Calu3 (cell line): ENCODE results near the genes ABHD17C, CFAP161, WHAMM, BTBD1 and ADAMTSL3.

- PRO-cap: no peak
Observed at GRCh38 chr15:80160427-80161114, 7.8 kb downstream of the FAH start.

DNA sequence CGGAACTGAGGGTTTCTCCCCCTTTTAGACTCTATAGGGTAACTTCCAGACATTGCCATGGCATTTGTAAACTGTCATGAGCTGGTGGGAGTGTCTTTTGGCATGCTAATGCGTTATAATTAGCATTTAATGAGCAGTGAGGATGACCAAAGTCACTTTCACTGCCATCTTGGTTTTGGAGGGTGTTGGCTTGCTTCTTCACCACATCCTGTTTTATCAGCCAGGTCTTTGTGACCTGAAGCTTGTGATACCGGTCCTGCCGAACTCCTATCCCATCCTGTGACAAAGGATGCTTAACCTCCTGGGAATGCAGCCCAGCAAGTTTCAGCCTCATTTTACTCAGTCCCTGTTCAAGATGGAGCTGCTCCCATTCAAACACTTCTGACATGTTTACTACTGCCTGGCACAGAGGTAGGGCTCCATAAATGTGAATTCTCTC lies 15.7 kb upstream of the ABHD17C start:
- PRO-cap: bidirectional peak, plus-strand start at position 342 of the sequence, minus-strand start at position 192 of the sequence

GRCh38 chr15:80679790-80680404 lies 15.2 kb upstream of the ABHD17C start:
- PRO-cap: bidirectional peak, plus-strand start at chr15:80680044, minus-strand start at chr15:80679956

GRCh38 chr15:80694764-80695491 lies at the start of gene ABHD17C:
Gene ABHD17C, plus strand, starts transcription at chr15:80695310.
- PRO-cap: bidirectional peak, plus-strand start at chr15:80695321, minus-strand start at chr15:80695065

DNA sequence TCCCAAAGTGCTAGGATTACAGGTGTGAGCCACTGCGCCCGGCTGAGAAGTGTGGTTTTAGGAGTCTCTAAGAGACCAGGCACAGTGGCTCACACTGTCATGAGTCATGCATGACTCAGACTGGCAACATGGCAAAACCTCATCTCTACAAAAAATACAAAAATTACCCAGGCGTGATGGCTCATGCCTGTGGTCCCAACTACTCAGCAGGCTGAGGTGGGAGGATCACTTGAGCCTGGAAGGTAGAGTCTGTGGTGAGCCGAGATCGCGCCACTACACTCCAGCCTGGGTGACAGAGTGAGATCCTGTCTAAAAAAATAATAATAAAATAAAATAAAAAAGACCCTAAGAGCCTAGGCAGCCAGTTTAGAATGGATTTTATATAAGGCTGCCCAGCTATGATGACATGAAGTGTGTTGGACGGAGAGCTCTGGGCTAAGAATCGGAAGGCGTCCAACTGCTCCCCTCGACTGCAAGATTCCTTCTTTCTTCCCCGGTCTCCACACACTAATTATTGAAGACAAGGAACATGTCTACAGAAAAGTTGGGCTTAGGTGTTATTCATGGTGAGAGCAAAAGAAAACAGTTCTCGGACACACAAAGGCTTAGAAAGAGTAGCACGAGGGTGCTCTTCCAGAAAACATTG lies 33.6 kb downstream of the MESD start:
- PRO-cap: bidirectional peak, plus-strand start at position 228 of the sequence, minus-strand start at position 59 of the sequence

- PRO-cap: no peak
Observed at GRCh38 chr15:80978847-80979599, 10.6 kb downstream of the MESD start.

DNA sequence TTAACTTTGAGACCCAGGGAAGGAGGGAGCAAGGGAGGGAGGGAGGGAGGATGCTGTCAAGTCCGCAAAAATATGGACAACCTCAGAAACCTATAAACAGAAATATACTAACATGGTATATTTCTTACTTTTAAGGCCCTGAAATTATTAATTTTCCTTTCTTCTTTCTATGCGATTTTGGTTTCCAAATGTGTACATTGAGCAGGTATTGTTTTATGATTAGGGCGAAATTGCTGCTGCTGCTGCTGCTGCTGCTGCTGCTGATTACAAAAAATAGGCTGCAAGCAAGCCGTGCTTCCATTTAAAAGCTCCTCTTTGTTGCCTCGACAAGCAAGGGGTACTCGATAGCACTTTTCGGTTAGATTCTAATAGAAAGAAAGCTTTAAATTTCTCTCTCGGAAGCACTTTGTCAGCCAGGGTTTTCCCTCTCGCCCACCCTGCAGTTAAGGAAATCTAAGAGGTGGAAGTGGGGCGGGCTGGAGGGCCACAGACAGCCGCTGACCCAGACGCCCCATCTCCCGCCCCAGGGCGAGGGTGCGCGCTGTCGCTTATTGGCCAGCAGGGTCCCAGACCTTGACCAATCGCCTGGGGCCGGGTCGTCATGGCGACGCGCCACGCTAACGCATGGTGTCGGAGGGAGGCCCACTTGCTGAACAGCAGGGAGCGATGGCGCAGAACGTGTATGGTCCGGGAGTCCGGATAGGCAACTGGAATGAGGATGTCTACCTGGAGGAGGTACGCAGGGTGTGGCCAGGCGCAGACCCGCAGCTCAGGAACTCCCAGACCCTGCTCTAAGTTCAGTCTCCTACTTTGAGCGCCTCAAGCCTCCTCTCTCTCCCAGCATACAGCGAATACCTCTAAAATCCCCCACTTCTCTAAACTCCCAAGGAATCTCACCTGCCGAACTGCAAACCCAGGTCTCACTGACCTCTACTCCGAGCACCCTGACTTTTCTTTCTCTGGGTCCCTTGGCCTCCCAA lies at the start of gene CFAP161:
TSS of gene CFAP161 (plus strand) at position 607 of the 980 bp plus-strand sequence.
- PRO-cap: no peak

DNA sequence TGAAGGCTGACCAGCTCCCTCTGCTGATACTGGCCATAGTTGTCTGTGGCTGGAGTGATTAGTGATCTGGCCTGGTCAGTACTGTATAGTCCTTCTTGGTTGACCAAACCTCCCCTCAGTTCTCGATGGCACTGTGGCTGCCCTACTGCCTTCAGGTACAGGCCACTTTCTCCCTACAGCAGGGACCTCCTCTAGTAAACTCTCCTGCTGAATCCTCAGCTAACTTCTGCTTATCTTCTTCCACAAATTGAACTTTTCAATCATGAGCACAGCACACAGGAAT lies 30.2 kb downstream of the CFAP161 start:
- PRO-cap: no peak

- PRO-cap: no peak
Observed at GRCh38 chr15:81299231-81299467, 24.8 kb downstream of the STARD5 start.

DNA sequence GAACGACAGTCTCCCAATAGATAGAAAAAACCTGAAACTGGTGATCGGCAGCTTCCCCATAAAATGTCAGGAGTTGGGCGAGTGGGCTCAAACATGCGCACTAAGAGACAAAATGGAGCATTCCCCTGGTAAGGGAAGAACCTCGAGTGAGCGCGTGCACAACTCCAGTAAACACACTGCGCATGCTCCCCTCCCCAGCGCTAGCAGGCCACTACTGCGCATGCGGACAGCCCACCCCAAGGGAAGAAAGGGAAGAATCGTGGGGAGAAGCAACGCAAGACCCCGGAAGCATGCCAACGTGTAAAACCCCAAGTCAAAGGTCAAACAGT lies 7.7 kb upstream of the STARD5 start:
- PRO-cap: no peak

DNA sequence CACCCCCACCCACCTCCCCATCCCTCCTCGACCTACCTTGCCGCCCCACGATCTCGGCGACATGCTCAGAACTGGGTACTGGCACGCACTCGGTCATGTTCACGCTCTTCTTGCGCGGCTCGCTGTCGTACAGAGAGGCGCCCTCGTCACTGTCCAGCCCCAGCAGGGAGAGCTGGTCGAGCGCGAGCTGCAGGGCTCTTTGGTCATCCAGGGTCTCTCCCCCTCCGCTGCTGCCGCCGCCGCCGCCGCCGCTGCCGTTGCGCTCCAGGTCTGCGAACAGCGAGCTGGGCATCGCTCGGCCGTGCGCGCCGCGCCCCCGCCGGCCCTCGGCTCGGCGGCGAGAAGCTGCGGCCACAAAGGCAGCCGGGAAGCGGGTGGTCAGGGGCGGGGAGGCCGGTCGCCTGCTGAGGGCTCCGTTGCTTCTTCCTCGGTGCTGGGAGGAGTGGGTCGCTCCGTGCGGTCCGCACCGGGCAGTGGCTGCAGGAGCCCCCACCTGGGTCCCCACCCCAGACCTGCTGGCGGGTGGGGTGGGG lies 338 bp downstream of the MEX3B start:
- PRO-cap: no peak

DNA sequence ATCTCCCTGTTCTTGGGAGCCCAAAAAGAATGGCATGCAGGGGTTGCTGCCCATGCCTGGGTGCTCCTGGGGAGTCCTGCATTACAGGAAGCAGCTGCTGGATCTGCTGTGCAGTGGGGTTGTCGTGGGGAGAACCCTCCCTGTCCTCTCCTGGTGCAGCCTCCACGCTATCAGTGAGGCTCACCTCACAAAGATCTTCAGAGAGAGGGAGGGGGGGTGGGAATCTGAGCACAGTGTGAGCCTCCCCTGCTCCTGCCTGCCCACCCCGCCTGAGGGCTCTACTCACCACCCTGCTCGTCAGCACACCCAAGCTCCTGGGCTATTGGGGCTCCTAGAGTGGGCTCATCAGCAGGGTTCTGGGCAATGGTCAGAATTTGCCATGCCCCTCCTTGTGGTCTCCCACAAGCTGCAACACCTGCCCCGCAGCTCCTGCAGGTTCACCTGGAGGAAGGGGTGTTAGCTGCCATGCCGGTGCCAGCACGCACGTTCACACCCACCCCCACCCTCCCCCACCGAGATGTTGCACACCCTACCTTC lies 47.0 kb downstream of the GOLGA6L9 start:
- PRO-cap: no peak

DNA sequence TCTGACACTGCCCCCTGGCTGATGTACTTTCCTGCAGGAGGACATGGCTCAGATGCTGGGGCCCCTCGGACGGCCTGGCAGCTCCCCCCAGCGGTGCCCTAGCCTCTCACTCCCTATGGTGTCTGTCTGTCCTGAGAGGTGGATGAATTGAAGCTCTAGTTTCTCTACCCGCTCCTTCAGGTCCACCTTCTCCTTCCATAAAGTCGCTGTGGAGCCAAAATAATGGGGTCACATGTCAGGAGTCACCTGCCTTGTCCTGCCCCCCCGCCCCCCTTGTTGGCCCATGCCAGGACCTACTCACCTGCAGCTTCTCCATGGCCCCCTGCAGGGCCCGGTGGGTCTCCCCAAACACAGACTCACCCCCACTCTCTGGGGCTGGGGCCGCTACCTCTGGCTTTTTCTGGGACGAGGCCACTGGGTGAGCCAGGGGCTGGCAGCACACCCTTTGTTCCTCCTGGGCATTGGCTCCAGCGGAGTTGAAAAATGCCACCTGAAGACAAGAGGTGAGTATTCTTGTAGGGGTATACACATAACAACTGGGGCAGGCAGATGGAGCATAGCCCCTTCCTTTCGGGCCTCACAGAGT lies 47.6 kb downstream of the GOLGA6L9 start:
- PRO-cap: no peak

DNA sequence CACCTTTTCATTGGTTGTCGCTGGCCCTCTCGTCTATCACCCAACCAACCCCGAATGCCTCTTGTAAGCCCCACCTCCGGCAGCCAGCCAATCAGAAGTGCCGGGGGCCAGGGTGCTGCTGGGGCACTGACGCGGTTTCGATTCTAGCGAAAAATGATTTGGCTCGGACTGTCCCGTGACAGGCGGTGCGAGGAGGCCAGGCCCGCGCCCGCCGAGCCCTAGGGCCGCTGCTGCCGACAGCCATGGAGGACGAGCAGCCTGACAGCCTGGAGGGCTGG lies at the start of gene WHAMM:
TSS of gene WHAMM (plus strand) at position 144 of the 278 bp plus-strand sequence.
- PRO-cap: bidirectional peak, plus-strand start at position 156 of the sequence, minus-strand start outside the sequence

- PRO-cap: no peak
Observed at GRCh38 chr15:82832001-82832200, 22.5 kb downstream of the WHAMM start.

- PRO-cap: no peak
Observed at GRCh38 chr15:82852055-82852356, 42.6 kb downstream of the WHAMM start.

GRCh38 chr15:82935715-82936699 lies 16.5 kb downstream of the HOMER2 start:
- PRO-cap: no peak

DNA sequence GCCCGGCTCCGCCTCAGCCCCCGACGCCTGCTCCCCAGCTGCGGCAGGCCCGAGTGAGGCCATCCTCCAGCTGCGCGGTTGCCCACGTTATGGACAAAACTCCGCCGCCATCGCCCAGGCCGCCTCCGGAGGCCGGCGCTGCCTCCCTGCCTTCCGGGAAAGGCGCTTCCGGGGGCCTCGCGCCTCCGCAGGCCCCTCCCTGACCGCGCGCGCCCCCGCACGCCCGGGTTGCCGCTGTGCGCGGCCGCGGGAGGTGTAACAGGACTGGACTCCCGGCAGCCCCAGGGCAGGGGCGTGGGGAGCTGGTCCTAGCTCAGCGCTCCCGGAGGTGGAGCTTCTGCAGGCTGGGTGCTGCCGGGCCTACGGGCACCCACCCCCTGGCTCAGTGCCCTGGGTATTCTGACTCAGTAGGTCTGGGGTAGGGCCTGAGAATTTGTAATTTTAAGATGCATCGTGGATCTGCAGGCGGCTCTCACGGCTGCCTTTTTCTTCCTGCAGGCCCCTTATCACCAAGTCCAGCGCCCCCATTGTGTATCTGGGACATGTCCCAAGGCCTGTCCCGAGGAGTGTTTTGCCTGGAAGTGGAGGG lies at the start of gene BTBD1:
TSS of gene BTBD1 (minus strand) at position 164 of the 589 bp plus-strand sequence.
- PRO-cap: bidirectional peak, plus-strand start at position 316 of the sequence, minus-strand start at position 140 of the sequence

DNA sequence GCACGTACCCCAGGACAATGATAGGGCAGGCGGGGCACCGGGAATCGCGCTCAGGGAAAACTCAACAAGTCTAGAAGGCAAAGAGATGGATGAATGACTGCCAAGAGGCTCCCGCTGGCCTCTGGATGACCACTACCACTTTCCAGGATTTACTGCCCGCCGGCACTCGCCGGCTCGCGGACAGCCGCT lies 989 bp downstream of the HDGFL3 start:
- PRO-cap: bidirectional peak, plus-strand start at position 152 of the sequence, minus-strand start at position 123 of the sequence

DNA sequence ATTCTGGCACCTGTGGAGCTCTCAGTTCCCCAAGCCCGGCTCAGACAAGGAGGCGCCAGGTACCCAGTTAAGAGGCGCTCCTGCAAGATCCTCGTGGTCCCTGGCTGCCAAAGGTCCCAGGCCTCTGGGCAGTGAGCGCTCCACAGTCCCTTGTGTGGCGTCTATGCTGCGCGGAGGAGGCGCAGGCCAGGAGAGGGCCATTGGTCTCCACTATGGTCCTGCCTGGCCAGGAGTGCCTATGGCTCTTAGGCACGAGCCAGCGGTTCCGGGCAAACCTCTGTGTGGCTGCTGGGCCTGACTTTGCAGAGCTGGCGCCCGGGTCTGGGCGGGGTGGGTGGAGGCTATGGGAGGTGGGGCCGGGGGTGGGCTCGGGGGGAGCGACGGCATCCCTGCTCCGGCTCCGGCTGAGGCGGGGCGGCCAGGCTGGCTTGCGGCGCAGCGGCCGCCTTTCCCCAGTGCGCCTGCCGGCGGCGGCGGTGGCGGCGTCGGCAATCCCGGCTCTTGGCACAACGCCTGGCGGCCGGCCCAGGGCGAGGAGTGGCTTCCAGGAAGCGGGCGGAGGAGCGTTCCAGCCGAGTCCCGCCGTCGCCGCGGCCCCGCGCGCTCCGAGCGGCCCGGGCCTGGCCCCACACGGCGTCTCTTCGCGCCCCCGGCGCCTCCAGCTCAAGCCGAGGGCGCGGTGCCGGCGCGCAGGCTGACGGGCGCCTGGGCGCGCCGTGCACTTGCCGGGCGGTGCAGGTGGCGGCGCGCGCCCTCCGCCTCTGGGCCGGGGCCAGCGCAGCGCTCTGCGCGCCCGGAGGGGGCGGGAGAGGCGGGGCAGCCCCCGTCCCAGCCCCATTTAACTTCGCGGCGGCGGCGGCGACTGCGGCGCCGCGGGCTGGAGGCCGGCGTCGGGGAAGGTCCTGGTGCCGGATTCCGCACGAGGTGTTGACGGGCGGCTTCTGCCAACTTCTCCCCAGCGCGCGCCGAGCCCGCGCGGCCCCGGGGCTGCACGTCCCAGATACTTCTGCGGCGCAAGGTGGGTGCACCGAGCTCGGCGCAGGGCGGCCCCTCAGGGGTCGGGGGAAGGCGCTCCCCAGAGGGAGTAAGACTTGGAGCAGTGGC lies at the start of gene ADAMTSL3:
TSS of gene ADAMTSL3 (plus strand) at position 865 of the 1,104 bp plus-strand sequence.
- PRO-cap: bidirectional peak, plus-strand start at position 455 of the sequence, minus-strand start at position 459 of the sequence; unidirectional peak, minus-strand start at position 665 of the sequence